GM23338 (cell line): Measurements from ENCODE around the genes QPRT and ASPHD1.

- PRO-cap: no peak
- RAMPAGE, long total RNA: no peak
Observed at GRCh38 chr16:29255026-29255399, 151.5 kb downstream of the NPIPB11 start.

GRCh38 chr16:29290451-29291256 lies 115.9 kb downstream of the NPIPB11 start:
- PRO-cap: bidirectional peak, plus-strand start at chr16:29291198, minus-strand start at chr16:29290912
- RAMPAGE, long total RNA: no peak

DNA sequence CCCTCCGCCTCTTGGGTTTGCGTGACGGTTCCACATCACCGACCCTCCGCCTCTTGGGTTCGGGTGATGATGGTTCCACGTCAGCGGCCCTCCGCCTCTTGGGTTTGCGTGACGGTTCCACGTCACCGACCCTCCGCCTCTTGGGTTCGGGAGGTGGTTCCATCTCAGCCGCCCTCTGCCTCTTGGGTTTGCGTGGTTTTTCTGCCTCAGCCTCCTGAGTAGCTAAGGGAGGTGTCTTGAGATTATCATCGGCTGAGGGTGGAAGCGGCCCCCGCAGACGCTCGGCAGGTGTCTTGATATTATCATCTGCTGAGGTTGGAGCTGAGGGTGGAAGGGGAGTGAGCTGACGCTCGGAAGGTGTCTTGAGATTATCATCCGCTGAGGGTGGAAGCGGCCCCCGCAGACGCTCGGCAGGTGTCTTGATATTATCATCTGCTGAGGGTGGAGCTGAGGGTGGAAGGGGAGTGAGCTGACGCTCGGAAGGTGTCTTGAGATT lies 25.0 kb downstream of the NPIPB11 start:
- PRO-cap: no peak
- RAMPAGE, long total RNA: no peak

DNA sequence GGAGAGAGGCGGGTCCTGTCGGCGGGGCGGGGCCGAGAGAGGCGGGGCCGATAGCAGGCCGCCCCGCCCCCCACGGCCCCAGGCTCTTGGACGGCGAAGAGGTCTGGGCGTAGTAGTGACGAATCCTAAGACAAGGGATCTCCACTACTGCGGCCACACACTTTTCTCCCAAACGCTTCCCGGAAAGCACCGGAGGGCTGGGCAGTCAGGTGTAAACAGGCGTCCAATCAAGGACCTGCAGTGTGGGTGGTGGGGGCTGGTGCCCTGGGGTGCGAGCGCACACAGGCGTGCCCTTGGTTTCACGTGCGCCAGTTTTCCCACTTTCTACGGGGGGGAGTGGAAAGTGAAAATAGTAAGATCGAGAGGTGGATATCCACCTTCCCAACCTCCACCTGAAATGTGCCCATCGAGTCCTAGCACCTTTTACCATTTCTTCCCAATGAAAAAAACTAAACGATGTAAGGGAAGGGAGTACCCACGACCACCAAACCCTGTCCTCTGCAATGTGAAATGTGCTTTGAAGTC lies 67.6 kb upstream of the SPN start:
- PRO-cap: bidirectional peak, plus-strand start at position 128 of the sequence, minus-strand start outside the sequence
- RAMPAGE, long total RNA: no peak

GRCh38 chr16:29607527-29608162 lies 55.4 kb upstream of the SPN start:
- PRO-cap: no peak
- RAMPAGE, long total RNA: no peak

DNA sequence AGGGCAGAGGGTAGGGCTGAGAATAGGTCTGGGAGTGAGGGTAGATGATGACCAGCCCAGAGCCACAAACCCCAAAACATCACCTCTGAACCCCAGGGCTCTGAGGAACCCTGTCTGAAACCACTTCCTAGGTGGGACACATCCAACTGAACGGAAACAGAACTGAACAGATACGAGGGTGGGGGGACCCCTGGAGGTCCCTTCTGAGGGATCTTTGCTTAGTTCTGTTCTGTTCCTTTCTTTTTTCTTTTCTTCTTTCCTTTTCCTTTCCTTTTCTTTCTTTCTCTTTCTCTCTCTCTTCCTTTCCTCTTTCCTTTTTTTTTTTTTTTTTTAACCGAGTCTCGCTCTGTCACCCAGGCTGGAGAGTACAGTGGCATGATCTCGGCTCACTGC lies 22.0 kb upstream of the SPN start:
- PRO-cap: no peak
- RAMPAGE, long total RNA: no peak

GRCh38 chr16:29664008-29665195 lies 1.4 kb downstream of the SPN start:
- PRO-cap: no peak
- RAMPAGE, long total RNA: no peak

GRCh38 chr16:29665282-29665430 lies 2.1 kb downstream of the SPN start:
- PRO-cap: no peak
- RAMPAGE, long total RNA: no peak

DNA sequence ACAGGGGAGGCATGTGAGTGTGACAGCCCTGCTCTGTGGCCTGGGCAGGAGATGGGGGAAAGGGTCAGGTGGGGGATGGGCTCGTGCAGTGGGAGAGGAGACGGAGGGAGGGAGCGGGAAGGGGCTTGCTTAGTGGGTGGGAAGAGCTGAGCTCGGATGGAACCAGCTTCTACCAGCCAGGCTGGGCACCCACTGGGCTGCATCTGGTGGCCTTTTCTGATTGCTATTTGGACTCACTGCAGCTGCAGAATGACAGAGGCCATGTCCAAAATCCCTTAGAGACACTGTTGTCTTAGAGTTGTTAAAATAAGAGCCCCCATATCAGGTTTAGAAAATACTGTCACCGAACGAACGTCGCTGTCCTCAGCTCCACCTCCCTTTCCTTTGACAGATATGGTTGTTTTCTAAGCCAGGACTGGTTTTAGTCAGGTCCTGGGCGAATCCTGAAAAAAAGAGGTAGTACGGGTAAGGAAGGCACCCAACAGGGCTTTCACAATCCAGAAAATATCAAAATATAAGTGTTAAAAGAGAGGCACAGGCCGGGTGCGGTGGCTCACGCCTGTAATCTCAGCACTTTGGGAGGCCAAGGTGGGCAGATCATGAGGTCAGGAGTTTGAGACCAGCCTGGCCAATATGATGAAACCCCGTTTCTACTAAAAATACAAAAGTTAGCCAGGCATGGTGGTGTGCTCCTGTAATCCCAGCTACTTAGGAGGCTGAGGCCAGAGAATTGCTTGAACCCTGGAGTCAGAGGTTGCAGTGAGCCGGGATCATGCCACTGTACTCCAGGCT lies 4.1 kb downstream of the SPN start:
- PRO-cap: no peak
- RAMPAGE, long total RNA: no peak

GRCh38 chr16:29678653-29679744 lies at the start of gene QPRT:
Gene QPRT (plus strand): TSS chr16:29679180.
- PRO-cap: bidirectional peak, plus-strand start at chr16:29679180, minus-strand start at chr16:29678963; bidirectional peak, plus-strand start at chr16:29679680, minus-strand start at chr16:29679584
- RAMPAGE, long total RNA: no peak

DNA sequence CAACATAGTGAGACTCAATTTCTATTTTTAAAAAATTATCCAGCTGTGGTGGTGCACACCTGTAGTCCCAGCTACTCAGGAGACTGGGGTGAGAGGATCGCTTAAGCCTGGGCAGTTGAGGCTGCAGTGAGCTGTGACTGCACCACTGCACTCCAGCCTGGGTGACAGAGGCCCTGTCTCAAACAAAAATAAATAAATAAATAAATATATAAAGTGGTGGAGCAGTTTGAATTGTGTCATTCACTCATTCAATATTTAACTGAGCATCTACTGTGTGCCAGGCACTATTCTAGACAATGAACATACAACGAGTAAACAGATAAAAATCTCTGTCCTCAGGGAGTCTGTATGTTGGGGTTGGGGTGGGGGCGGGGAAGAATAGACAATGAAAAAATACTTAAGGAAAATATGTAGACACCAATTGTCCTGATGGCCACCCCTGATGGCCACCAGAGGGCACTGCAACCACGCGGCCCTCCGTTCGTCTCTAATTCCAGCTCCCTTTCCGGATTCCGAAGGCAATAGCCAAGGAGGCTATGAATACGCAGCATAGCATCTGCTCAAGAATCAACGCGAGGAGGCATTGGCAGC lies 21.3 kb downstream of the QPRT start:
- PRO-cap: no peak
- RAMPAGE, long total RNA: no peak

DNA sequence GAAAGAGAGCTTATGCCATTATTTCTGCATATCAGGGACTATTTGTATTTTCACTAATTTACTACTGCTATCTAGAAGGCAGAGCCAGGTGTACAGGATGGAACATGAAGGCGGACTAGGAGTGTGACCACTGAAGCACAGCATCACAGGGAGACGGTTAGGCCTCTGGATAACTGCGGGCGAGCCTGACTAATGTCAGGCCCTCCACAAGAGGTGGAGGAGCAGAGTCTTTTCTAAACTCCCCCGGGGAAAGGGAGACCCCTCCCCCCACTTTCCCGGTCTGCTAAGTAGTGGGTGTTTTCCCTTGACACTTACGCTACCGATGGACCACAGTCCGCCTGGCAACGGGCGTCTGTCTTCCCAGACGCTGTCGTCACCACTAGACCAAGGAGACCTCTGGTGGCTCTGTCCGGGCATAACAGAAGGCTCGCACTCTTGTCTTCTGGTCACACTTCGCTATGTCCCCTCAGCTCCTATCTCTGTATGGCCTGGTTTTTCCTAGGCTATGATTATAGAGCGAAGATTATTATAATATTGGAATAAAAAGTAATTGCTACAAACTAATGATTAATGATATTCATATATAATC lies 24.3 kb downstream of the C16orf54 start:
- PRO-cap: no peak
- RAMPAGE, long total RNA: no peak

DNA sequence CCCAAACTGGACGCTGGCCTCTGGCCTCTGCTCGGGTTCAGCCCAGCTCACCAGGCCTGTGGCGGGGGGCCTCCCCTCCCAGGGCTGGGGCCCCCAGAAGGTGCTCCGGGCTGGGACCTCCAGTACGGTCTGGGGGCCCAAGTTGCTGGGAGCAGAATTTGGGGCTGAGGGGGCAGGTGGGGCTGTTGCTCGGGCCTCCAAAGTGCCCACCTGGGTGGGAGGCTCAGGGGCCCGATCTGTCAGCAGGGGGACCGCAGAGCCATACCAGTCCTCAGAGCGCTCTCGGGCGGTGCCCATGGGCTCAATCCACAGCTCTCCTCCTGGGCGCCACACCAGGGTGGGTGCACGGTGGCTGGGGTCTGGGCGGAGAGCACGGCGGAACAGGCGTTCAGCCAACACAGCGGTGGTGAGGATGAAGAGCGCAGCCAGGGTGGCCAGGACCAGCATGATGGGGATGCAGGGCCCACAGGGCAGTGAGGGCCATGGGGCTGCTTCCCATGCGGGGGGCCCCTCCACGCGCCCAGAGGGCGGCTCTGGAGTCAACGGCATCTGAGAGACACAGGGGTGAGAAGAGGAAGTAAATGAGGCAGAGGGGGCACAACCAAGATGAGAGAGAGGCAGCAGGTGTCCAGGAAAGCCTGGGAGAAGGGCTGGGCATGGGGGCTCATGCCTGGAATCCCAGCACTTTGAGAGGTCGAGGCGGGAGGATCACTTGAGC lies 1.2 kb downstream of the C16orf54 start:
- PRO-cap: no peak
- RAMPAGE, long total RNA: no peak

- PRO-cap: bidirectional peak, plus-strand start at chr16:29805265, minus-strand start at chr16:29805130; bidirectional peak, plus-strand start at chr16:29805817, minus-strand start at chr16:29805496
- RAMPAGE, long total RNA: no peak
Observed at GRCh38 chr16:29805078-29805600, 1.2 kb upstream of the MAZ start.

- PRO-cap: no peak
- RAMPAGE, long total RNA: no peak
Observed at GRCh38 chr16:29820678-29821748, 751 bp downstream of the MVP start.

DNA sequence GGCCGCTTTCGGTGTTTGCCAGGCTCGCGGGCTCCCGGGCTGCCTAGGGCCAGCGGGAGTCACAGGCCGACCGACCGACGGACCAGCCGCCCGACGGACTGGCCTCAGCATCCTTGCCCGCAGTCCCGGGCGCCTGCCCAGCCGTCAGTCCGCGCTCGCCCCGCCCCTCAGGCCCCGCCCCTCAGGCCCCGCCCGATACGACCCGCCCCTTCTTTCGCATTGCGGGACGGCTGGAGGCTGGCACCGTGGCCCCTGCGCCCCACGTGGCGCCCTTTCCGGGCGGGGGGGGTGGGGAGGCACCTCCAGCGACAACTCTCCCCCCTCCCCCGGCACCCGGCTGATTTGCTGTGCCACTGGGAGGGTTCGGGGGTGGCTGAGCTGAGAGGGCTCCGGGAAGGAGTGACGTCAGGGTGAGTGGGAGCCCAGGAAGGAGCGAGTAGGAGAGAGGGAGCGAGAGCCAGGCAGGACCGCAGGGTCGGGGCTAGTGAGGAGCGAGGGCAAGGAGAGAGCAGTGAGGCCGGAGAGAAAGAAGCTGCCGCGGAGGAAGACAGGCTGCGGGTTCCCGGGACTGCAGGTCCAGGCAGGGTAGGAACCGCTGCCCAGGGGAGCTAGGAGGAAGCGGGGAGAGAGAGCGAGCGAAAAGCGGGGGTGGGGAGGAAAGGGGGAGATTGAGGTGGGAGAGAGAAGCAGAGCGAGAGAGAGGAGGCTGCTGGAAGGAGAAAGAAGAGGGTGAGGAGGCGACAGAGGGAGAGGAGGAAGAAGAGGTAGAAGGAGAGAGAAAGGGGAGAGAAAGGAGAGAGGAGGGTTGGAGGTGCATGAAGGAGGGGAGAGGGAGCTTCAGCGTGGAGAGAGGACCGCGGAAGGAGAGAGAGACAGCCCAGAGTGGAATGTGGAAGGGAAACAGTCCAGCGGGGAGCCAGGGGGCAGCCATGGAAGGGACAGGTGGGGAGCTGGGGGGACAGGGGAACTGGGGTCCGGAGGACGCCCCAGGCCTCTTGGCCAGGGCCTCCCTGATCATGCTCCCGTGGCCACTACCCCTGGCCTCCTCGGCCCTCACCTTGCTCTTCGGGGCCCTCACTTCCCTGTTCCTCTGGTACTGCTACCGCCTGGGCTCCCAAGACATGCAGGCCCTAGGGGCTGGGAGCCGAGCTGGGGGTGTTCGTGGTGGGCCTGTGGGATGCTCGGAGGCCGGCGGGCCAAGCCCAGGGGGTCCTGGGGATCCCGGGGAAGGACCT lies at the start of gene ASPHD1:
TSS of gene ASPHD1 (plus strand) at position 332 of the 1,235 bp plus-strand sequence.
- PRO-cap: bidirectional peak, plus-strand start at position 464 of the sequence, minus-strand start at position 100 of the sequence
- RAMPAGE, long total RNA: no peak

DNA sequence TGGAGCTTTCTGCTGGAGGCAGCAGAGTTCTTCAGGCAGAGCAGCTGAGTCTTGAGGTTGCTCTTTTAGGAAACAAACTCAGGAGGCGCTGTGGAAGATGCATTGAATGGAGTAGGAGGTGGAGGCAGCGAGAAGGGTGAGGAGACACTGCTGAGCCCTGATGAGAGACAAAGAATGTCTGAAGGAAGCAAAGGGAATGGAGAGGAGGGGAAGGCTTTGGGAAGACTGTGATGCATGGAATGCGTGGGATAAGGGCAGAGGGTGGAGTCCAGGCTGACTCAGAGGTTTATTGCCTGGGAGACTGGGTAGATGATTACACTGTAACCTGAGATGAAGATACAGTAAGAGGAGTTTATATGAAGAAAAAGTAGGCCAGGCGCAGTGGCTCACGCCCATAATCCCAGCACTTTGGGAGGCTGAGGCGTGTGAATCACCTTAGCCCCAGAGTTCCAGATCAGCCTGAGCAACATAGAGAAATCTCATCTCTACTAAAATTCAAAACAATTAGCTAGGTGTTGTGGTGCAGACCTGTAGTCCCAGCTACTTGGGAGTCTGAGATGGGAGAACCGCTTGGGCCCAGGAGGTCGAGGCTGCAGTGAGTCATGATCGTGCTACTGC lies 17.9 kb upstream of the TMEM219 start:
- PRO-cap: bidirectional peak, plus-strand start at position 395 of the sequence, minus-strand start at position 176 of the sequence
- RAMPAGE, long total RNA: no peak

DNA sequence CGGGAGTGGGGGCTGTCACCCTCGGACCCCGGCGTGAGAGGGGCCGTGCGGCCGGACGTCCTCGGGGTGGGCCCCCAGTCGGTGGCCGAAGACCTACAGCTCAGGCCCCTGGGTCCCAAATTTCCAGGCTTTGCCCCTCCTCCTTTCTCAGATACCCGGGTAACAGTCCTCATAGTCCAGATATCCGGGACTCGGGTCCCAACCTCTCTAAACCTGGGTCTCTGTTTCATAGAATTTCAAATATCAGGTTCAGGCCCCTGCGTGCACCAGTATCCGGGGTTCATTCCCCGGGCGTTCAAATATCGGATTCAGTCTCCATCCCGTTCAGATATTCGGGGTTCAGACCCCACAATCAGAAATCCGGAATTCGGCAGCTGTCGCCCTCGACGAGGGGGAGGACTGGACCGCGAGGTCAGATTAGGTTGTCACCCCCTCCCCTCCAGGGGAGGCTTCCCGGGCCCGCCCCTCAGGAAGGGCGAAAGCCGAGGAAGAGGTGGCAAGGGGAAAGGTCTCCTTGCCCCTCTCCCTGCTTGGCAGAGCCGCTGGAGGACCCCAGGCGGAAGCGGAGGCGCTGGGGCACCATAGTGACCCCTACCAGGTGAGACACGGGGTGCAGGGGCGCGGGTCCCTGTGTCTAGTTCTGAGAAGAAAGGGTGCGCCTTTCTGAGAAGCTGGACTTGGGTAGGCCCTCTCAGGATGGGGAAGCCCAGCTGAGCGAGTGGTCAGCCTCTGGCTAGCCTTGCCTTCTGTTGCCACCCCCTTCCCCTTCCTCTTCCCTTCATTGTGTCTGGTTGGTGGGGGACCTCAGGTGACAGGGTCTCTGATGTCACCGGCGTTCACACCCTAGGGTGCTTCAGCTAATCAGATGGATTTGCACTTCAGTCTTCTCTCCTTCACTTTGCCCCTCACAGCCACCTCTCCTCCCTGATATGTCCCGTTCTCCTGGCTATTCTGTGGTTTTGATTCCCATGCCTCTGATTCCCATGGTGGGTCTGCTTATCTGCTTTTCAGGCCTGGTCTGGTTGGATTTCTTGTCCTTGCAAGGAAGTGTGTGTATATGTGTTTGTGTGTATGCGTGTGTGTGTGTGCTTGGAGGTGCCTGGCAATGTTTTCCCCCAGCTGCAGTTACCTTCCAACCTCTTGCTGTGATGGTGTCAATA lies 763 bp downstream of the TAOK2 start:
- PRO-cap: bidirectional peak, plus-strand start at position 478 of the sequence, minus-strand start at position 401 of the sequence
- RAMPAGE, long total RNA: no peak

GRCh38 chr16:29986206-29987025 lies 9.0 kb downstream of the HIRIP3 start:
- PRO-cap: no peak
- RAMPAGE, long total RNA: no peak

DNA sequence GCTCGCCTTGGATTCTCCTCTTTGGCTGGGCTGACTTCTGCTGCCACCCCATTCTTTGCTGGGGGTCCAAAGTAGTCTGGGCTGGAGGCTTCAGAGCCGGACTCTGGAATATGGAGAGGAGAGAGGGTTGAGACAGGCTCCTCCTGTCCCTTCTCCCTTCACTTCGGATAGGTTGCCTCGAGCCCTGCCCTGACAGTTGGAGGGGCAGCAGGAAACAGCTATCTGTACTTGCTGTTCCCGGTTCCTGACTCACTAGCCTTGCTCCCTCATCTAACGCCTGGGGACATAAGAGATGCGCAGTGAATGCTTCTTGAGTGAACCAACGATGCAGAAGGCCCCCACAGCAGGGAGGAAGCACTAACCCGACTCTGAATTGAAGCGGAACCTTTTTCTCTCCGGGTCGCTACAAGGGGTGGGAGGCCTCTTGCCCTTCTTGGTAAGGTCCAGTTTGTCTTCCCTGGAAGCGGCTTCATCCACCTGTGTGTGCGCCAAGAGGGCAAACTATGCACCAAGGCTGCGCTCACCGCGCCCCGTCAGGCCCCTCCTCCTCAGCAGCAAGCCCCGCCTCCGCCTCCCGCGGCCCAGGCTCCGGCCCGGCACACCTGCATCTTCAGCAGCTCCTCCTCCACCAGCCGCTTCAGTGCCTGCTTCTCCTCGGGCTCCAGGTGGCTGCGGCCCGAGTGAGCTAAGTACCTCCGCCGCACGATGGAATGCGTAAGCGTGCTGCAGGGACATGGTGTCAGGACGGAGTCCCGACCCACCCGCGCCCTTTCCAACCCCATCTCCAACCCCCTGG lies 478 bp downstream of the HIRIP3 start:
- PRO-cap: bidirectional peak, plus-strand start at position 640 of the sequence, minus-strand start at position 483 of the sequence
- RAMPAGE, long total RNA: no peak